Metastatic Liver Carcinoma in the Lung (tissue), 2 donors: Measurements from ENCODE around the gene PSMB5.

DNA sequence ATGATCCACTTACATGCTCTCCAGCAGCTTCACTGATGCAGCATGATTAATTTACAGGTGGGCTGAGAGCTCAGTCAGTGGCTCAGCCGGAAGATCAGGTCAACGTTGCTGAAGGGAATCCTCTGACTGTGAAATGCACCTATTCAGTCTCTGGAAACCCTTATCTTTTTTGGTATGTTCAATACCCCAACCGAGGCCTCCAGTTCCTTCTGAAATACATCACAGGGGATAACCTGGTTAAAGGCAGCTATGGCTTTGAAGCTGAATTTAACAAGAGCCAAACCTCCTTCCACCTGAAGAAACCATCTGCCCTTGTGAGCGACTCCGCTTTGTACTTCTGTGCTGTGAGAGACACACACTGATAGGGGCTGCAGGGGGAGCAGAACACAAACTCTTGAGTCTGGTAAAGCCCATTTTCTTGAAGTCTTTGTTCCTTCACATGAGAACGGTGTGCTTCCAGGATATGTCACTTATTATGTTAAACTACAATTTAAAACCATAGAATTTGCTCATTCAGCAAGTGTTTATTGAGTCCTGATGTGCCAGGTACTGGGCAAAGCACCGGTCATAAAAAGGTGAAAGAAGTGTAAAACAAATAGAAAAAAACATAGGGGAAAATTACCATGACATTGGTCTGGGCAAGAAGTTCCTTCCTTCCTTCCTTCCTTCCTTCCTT is 50.5 kb upstream of the OR4E1 start:
- PRO-cap, 2 experiments = no peak in any of the 2 experiments

- PRO-cap, 2 experiments = no peak in any of the 2 experiments
These were observed 333.7 kb upstream of the OR4E1 start for GRCh38 chr14:22007196-22007801.

GRCh38 chr14:22052371-22052570 is 378.7 kb upstream of the OR4E1 start:
- PRO-cap, 2 experiments = no peak in any of the 2 experiments

DNA sequence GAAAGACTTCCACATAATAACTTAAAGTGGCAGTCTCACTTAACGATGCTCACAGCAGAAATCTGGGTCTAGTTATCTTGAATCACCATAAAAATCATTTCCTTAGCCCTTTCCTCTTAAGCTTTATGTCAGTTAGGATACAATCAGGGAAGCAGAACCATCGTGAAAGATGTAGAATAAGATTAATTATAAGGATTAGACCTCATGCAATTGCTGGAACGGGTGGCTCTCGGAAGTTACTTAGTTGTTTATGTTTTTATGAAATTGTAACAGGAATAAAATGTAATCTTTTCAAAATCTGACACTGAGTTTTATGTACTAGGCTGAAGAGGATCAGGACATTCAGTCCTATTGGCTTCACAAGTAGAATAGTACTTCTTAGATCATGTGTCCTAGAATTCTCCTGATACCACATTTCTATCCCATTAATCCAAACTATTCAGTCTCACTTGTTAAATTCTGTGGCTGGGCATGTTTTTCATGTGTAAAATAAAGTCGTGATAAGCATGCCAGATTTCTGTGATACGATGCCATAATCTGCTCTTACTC is 423.4 kb upstream of the OR4E1 start:
- PRO-cap, 2 experiments = no peak in any of the 2 experiments

GRCh38 chr14:22105005-22105732 is 431.6 kb upstream of the OR4E1 start:
- PRO-cap, 2 experiments = no peak in any of the 2 experiments

- PRO-cap, 2 experiments = no peak in any of the 2 experiments
These were observed 155.9 kb downstream of the DAD1 start for GRCh38 chr14:22433034-22433566.

DNA sequence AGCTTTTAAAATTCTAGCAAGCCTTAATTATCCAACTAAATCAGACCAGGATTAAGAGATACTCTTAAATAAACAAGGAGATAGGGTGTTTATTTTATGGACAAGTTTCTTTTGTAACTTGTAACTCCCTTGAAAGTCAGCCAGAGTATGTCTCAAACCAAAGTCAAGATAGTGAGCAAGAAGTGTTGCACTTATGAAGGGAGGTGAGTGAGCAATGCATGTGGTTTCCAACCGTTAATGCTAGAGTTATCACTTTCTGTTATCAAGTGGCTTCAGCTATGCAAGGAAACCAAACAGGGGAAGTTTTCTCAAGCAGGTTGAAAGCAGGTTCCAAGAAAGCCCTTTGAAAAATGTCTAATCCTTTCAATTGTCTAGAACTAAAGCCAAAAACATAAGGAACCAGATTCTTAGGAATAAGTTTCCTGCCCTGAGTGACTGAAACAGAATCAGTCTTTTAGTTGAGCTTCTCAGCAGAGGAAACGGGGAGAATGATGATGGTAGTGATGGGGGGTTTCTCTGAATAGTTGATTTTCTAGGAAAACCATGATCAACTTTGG is 128.5 kb downstream of the DAD1 start:
- PRO-cap, 2 experiments = no peak in any of the 2 experiments

- PRO-cap, 2 experiments = no peak in any of the 2 experiments
These were observed 98.7 kb downstream of the DAD1 start for GRCh38 chr14:22489918-22491058.

GRCh38 chr14:22496570-22497455 is 92.2 kb downstream of the DAD1 start:
- PRO-cap, 2 experiments = no peak in any of the 2 experiments

GRCh38 chr14:22498782-22499209 is 90.2 kb downstream of the DAD1 start:
- PRO-cap, 2 experiments = no peak in any of the 2 experiments

DNA sequence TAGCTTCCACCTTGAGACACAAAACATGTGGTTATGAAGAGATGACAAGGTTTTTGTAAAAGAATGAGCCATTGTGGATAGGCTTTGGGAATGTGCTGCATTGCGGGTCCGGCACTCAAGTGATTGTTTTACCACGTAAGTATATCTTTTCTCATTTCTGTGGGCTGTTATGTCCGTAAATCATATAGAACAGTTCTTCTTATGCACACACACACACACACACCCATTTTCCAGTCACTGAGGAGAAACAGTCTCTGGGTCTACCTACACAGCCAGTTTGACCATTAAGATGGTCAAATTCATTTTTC is 82.5 kb downstream of the DAD1 start:
- PRO-cap, 2 experiments = no peak in any of the 2 experiments

GRCh38 chr14:22536697-22537331 is 52.2 kb downstream of the DAD1 start:
- PRO-cap, 2 experiments = no peak in any of the 2 experiments

GRCh38 chr14:22551476-22552121 is 37.4 kb downstream of the DAD1 start:
- PRO-cap, 2 experiments = no peak in any of the 2 experiments

GRCh38 chr14:22560355-22561603 is 28.2 kb downstream of the DAD1 start:
- PRO-cap, 2 experiments = no peak in any of the 2 experiments

DNA sequence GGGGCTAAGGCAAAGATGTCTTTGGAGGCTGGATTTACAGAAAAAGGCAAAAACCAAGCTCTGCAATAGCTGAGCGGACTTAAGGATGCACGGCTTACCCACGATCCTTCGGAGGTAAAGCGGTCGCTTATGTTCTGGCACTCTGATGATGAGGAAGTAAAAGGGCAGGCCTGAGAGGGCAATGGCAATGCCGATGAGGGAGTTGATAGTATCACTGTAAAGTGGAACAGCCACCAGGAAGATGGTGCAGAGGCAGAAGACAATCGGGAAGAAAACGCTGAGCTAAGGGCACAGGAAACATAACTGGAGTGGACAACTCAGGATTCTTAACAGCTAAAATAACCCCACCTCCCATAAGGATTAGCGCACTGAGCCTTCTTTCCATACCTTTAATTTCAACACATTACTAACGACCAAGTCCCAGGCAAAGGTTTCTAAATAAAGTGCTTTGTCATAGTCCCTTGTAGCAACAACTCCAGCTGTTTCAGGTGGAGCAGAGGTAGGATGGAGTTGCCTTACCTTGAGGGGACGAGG is 7.4 kb downstream of the OXA1L start:
- PRO-cap, 2 experiments = no peak in any of the 2 experiments

- PRO-cap, 2 experiments = no peak in any of the 2 experiments
These were observed 5.9 kb upstream of the SLC7A7 start for GRCh38 chr14:22821047-22821672.

DNA sequence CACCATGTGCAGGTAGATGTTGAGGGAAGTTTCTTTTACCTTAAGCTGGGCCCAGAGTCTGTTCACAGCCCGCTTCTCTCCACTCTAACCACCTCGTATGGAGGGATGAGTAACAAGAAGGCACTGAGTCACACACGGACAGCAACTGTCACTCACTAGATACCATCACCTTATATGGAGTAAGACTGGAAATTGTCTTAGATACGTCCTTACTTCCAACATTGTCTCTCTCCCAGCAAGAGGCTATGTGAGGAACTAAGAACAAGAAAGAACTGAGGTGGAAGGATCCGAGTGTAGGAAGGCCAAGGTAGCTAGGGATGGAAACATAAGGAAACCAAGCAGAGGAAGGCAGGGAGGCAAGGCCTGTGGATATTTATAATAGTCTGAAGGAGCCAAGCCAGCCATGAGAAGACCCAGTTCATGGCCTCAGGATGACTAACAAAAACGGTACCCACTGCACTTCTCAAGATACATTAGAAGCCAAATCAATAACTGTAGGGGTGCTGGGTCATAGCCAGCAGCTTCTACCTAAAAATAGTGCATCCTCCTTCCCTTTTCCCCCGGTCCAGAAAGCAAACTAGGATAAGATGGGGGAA is 15.5 kb downstream of the REM2 start:
- PRO-cap, 2 experiments = no peak in any of the 2 experiments

- PRO-cap, 2 experiments = no peak in any of the 2 experiments
These were observed 11.6 kb downstream of the C14orf93 start for GRCh38 chr14:22998139-22998906.

GRCh38 chr14:23006574-23007525 is 3.1 kb downstream of the C14orf93 start:
- PRO-cap, 2 experiments = peak in 2 of 2 experiments; most common plus-strand start chr14:23006873 (in 1); most common minus-strand start chr14:23007144 (in 2)

- PRO-cap, 2 experiments = peak in 2 of 2 experiments; most common plus-strand start chr14:23035281 (in 1); most common minus-strand start chr14:23034885 (in 2)
These were observed at the start of gene PSMB5 for GRCh38 chr14:23034315-23035390. Gene PSMB5 (minus strand): TSS chr14:23034900.